HCT116 (cell line): Measurements from ENCODE around the genes DLGAP5, OTX2 and NAA30.

- RRBS, result no CpG with 5 or more reads among the region's 2 CpGs
Measured at GRCh38 chr14:55121876-55122232, 7.2 kb upstream of the LGALS3 start.

DNA sequence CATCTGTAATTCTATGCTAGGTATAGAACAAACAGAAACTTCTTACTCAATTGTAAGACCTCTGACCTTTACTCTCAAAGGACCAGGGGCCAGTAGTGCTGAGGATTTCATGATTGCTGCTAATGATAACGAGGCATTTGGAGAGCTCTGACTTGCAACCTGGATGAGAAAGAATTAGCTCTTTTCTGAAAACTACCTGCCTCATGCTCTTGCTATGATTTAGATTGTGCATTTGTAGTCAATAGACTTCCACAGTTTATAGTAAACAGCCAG, 6.9 kb upstream of the LGALS3 start:
- RRBS, result no CpG with 5 or more reads among the region's 1 CpG

GRCh38 chr14:55122506-55123598, 6.2 kb upstream of the LGALS3 start:
- RRBS, result no CpG with 5 or more reads among the region's 18 CpGs

DNA sequence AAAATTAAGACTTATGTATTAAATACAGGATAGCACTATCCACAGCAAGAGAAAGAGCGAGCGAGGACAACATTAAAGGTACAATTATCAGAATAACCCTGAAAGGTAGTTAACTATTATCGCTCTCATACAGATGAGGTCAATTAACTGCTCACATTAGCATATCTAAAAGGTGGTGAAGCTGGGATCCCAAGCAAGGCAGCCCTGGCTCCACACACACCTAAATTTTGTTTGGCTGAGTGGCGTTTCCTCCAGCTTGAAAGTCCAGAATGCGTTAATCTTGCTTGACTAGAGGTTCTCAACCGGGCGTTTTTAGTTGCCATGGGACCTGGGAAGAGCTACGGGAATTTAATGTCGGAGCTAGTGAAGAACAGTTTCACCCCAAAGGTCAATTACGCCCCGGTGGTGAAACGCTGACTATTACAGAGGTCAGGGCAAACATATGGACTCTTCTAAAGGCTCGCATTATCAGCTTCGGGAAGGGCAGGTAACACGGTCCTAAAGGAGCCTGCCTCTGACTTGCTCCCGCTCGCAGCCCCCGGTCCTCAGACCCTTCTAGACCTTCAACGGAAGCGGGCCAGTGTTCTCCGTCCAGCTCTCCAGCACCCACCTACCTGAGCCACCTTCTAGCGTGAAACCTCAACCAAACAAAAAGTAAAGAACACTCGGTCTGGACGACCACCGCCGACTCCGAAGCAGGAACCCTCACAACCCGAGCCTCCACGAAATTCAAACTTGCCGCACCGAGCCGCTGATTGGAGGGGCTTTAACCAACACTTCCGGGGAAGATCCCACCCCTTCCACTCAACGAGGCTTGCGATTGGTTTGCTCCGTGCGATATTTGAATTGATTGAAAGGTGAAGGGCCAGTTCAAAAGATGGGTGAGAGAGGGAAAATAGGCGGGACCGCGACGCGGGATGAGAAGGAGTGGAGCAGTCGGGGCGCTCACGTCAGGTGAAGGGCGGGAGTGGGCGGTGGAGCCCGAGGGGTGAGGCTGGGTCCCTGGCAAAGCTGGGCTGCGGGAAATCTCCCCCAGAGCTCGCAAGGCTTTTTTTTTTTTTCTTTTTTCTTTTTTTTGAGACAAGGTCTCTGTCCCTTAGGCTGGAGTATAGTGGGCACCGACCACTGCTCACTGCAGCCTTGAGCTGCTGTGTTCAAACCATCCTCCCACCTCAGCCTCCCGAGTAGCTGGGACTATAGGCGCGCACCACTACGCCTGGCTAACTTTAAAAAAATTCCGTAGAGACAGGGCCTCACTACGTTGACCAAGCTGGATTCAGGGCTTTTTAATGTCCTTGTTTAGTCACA, at the start of gene DLGAP5:
Gene DLGAP5 (minus strand): TSS at position 737 of the 1,308 bp plus-strand sequence.
- RRBS, result 2% methylated on average over 4 of the region's 57 CpGs

GRCh38 chr14:55290538-55291140, 19.4 kb downstream of the FBXO34 start:
- RRBS, result no CpG with 5 or more reads among the region's 3 CpGs

DNA sequence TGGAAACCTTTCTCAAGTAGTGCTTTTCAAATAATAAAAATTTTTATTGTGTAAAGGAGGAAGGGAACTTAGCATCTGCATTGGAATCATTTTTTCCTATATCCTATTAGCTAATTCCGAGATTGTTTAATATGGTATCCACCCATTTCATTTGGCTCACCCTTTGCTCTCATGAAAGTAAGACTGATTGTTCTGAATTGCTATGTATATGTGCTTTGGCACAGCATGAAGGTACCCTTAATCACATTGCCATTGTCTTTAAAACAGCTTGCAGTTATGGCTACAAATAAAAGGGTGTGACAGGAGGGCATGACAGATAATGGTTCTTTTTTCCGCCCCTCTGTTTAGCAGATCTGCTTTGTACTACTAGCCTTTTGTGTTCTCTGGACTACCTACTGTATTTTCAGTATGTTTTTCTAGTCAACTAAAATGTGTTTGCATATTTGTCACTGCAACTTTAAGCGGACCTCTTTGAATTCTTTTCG, 35.7 kb downstream of the FBXO34 start:
- RRBS, result no CpG with 5 or more reads among the region's 4 CpGs

DNA sequence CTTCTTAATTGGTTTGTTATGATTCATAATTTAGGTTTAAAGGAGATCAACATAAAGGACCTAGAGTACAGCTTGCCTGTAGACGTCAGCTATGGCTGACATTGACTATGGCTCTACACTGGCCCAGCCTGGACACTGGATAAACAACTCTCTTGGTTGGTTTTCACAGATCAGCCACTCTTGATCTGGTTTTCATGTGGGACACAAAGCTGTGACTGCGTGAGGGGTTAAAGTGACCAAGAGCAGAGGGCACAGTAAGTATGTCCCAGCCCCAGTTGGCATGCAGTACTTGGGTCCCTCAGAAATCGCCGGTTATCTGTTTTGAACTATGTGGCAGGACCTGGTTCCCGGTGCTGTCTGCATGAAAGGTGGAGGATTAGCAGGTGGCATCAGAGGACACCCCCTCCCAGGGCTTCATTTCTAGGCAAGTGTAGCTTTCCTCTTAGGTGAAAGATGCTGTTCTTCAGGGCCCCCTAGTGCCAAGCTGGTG, 57.3 kb downstream of the ATG14 start:
- RRBS, result 80% methylated on average over 1 of the region's 5 CpGs

- RRBS, result no CpG with 5 or more reads among the region's 8 CpGs
Measured at GRCh38 chr14:55634199-55634855, 54.3 kb downstream of the KTN1 start.

DNA sequence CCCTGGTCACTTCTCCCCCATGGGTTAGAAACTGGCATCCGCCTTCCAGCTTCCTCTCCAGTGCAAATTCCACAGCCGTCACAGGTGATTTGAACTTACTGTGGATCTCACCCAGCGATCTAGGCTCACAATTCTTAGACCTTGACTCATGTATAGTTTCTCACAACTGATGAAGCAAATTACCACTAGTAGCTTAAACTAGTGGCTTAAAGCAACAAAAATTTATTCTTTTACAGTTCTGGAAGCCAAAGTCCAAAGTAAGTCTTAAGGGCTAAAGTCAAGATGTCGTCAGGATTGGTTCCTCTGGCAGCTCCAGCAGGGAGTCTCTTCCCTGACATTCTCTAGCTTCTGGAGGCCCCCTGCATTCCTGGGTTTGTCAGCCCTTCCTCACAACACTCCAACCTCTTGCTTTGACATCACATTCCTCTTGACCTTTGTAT, 117.4 kb downstream of the KTN1 start:
- RRBS, result no CpG with 5 or more reads among the region's 4 CpGs

- RRBS, result no CpG with 5 or more reads among the region's 8 CpGs
Measured at GRCh38 chr14:55780070-55780841, 200.2 kb downstream of the KTN1 start.

- RRBS, result no CpG with 5 or more reads among the region's 6 CpGs
Measured at GRCh38 chr14:56125888-56126475, 7.8 kb downstream of the PELI2 start.

DNA sequence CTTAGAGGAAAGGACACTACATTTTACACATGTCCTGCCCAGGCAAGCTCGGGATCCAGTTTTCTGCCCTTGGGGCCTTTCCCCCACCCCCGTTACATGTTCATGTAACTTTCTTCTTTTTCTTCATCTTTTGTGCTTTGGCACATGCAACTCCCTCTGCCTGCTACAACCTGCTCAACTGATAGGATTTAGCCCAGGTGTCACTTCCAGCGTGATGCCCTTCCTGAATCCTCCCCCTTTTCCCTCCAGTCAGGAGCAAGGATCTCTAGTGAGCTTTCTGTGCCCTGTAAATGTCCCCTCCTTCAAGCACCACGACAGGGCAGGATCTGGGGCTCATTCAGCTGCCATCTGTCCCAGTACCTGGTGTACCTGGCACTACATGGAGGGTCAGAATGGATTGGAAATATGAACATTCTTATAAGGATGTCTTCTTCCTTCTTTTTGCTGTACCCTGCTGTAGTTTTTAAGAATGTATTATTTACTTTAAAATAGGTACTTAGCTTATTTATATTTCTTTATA, 15.4 kb downstream of the PELI2 start:
- RRBS, result no CpG with 5 or more reads among the region's 4 CpGs

- RRBS, result no CpG with 5 or more reads among the region's 7 CpGs
Measured at GRCh38 chr14:56134837-56135474, 16.7 kb downstream of the PELI2 start.

GRCh38 chr14:56207807-56208307, 89.6 kb downstream of the PELI2 start:
- RRBS, result no CpG with 5 or more reads among the region's 2 CpGs

- RRBS, result no CpG with 5 or more reads among the region's 14 CpGs
Measured at GRCh38 chr14:56810328-56810837, at the start of gene OTX2. Gene OTX2 (minus strand): TSS chr14:56810479.

DNA sequence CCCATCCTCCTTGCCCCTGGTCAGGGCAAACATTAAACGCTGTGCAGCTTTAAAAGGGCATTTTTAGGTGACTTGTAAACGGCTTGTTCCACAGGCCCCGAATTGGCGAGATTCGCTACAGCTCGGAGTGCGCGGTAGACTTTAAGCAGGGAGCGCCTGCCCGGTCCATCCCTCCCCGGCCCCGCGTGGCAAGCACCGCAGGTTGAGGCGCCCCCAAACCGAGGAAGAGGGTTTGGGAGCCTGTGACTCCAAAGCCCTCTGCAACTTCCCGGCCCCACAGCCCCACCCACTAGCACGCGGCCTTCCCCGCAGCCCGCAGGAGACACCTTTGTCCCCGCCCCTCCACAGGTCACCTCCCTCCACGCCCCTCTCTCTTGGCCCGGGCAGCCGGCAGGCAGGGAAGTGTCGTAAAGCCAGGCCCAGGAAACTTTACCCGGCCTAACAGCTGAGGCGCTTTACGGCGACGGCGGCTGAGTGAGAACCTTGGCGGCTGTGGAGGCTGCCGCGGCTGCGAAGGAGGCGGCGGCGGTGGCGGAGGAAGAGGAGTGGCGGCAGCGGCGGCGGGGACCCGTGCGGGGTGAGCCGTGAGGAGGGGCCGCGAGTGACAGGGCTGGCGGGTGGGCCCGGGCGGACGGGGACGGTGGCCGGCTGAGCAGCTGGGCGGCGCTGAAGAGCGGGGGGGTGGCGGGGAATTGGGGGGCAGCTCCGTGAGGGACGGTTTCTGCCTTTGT, at the start of gene NAA30:
Gene NAA30 (plus strand): TSS at position 458 of the 731 bp plus-strand sequence.
- RRBS, result 0% methylated on average over 9 of the region's 61 CpGs

GRCh38 chr14:57987453-57987986, 121.6 kb upstream of the SLC35F4 start:
- RRBS, result no CpG with 5 or more reads among the region's 4 CpGs

DNA sequence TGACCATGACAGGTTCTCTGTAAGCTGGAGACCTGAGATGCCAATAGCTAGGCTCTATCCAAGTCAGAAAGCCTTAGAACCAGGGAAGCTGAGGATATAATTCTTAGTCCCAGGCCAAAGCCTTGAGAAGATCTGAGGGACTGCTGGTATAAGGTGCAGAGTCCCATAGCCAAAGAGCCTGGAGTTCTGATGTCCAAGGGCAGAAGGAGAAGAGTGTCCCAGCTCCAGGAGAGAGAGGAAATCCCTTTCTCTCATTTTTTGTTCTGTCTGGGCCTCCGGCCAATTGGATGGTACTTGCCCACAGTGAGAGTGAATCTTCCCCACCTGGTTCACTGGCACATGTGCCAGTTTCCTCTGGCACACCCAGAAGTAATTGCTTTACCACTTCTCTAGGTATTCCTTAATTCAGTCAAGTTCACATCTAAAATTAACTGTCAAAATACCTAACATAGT, 15.3 kb downstream of the ARID4A start:
- RRBS, result no CpG with 5 or more reads among the region's 1 CpG

DNA sequence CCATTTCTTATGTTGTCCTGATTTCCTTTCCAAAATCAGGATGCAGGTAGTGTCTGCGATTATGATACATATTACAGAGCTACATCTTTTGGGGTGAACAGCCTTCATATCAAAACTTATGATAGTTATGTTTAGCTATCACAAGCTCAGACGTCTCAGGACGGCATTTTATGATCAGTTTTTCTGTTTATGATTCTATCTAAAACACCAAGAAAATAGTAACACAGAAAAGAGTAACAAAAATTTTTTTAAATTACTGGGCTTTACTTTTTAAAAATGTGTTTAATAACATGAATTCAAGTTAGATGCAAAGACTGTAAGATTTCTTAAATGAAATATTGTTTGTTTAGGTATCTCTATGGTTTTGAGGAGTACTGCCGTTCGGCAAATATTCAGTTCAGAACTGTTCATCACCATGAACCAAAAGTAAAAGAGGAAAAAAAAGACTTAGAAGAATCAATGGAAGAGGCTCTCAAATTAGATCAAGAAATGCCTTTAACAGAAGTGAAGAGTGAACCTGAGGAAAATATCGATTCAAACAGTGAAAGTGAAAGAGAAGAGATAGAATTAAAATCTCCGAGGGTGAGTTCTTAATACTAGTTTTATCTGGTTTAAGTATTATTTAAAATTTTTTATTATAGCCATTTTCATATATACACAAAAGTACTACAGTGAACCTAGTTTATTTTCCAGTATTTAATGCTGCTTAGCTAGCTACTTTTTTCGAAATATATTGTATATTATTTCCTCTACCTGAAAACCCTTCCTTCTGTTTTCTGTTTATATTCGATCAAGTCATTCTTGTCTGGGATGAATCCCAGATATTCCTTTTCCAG, 48.2 kb upstream of the TOMM20L start:
- RRBS, result no CpG with 5 or more reads among the region's 9 CpGs

- RRBS, result no CpG with 5 or more reads among the region's 4 CpGs
Measured at GRCh38 chr14:58353397-58354116, 42.2 kb upstream of the TOMM20L start.